OCI-LY7 (cell line): Measurements from ENCODE around the genes DAPK1 and SPIN1.

- PRO-cap: no peak
- RAMPAGE, long total RNA: no peak
These were observed 222.1 kb upstream of the TUT7 start for GRCh38 chr9:86576199-86576883.

DNA sequence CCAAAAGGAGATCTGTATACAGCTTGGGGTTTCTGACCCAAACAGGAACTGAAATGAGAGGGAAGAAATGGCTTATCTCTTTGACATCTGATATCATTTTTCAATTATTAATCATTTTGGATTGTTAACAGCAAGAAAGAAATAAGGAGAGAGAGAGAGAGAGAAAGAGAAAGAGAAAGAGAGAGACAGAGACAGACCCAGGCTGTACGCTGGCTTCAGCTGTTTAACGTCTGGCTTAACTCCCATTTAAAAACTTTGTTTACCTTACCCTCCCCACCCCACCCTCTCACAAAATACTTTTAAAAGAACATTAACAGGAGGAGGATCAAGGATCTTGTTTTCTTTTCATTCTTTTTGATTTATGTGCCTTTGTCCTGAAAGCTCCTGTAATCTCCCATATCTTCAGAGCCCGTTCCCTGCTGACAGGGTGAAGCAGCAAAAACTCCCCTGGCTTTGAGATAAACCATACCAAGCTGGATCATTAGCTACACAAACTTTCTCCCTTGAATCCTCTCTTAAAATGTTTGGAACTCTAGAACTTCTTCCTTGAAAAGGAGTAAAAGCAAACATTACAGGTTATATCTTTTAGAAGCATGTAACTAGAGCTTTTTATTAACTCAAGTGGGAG, 231.5 kb upstream of the TUT7 start:
- PRO-cap: no peak
- RAMPAGE, long total RNA: no peak

- PRO-cap: no peak
- RAMPAGE, long total RNA: no peak
These were observed 175.7 kb upstream of the GAS1 start for GRCh38 chr9:87122945-87123490.

- PRO-cap: no peak
- RAMPAGE, long total RNA: no peak
These were observed at the start of gene DAPK1 for GRCh38 chr9:87497340-87498191. Gene DAPK1, plus strand, starts transcription at chr9:87497867.

DNA sequence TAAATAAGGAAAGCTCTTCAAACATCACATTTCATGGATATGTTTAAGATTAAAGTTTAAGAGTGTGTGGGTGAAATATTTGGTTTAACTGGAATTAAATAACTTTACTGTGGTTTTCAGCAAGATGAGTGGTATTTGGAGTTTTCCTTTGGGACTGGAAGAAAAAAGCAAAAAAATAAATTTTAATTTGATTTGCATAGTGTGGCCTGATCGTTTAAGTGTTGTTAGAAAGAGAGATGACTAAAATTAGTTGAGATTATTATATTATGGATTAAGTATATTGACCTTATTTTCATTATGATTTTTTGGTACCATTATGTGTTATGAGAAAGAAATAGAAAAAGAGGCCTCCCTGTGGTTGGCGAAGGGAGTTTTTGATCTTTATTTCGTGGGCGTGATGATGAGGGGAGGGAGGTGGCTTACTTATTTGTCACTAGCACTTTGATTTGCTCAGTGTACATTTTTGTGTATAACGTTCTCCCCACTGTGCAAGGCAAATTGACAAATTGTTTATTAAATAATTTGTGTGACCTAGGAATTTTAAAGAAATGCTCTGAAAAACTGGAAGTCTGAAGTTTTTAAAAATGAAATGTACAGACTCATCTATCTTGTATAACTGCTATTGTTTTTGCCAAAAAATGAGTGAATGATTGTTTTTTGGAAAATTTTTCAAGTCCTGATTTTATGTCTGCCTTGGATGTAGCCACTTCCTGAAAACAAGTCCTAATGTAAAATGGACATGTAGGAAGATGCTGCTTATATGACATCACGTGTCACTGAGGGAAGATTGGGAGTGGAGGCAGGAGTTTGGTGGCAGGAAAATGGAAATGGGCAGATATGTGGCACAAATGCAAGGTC, 2.9 kb downstream of the DAPK1 start:
- PRO-cap: no peak
- RAMPAGE, long total RNA: no peak

DNA sequence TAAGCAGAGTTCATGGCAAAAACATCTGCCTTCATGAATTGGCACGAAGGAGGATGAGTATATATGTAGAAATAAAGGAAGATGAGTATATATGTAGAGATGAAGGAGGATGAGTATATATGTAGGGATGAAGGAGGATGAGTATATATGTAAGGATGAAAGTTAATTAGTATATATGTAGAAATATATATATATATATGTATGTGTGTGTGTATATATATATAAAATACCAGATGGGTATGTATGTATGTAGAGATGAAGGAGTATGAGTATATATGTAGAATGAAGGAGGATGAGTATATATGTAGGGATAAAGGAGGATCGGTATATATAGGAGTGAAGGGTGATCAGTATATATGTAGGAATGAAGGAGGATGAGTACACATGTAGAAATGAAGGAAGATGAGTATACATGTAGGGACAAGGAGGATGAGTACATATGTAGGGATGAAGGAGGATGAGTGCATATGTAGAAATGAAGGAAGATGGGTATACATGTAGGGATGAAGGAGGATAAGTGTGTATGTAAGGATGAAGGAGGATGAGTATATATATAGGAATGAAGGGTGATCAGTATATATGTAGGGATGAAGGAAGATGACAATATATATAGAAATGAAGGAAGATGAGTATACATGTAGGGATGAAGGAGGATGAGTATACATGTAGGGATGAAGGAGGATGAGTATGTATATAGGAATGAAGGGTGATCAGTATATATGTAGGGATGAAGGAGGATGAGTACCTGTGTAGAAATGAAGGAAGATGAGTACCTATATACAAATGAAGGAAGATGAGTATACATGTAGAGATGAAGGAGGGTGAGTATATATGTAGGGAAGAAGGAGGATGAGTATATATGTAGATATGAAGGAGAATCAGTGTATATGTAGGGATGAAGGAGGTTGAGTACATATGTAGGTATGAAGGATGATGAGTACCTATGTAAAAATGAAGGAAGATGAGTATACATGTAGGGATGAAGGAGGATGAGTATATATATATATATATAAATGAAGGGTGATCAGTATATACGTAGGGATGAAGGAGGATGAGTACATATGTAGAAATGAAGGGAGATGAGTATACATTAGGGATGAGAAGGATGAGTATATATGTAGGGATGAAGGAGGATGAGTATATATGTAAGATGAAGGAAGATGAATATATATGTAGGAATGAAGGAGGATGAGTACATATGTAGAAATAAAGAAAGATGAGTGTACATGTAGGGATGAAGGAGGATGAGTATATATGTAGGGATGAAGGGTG, 93.6 kb upstream of the CTSL start:
- PRO-cap: no peak
- RAMPAGE, long total RNA: no peak

DNA sequence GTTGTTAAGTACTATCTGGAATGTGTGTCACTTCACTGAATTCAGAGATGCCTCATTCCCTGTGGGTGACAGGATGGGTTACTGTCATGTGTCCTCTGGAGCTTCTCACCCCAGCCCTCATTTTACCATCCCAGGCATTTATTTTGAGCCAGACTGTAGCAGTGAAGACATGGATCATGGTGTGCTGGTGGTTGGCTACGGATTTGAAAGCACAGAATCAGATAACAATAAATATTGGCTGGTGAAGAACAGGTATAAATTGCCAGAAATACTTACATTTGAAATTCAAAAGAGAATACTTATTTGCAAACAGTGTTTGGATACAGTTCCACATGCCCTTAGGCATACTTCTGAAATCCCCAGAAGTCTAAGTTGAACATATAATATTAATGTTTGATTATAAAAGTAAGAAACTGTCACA, 4.3 kb downstream of the CTSL start:
- PRO-cap: no peak
- RAMPAGE, long total RNA: no peak

DNA sequence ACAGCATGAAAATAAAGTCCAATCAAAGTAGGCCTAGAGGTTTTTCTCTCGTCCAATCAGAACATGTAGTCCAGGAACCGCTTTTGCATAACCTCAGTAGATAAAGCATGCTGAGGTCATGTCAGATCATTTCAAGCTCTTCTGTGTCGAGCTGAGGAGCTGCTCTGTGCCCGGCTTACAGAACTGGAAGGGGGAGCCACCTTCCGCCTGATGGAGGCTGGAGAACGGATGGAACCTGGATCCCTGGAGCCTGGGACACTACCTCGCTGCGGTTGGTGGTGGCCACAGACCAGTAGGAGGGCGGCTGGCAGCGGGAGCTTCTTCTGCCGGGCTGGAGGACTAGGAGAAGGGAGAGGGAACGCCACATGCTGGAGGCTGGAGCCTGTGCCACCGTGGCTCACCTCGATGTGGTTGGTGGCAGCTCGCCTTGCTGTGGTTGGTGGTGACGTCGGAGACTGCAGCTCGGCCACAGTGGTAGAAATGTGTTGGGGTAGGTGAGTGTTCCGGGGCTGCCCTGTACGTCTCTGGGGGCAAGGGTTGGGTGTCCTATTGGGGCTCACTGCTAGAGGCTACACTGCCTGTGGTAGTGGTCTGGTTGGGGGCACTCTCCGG, 24.6 kb downstream of the SPATA31C2 start:
- PRO-cap: no peak
- RAMPAGE, long total RNA: no peak

GRCh38 chr9:88388157-88388527, at the start of gene SPIN1:
Gene SPIN1, plus strand, starts transcription at chr9:88388444.
- PRO-cap: bidirectional peak, plus-strand start at chr9:88388452, minus-strand start at chr9:88388227
- RAMPAGE, long total RNA: start-site peak on the plus strand at chr9:88388422-88388466, 95 and 18 reads in 2 replicates

GRCh38 chr9:88533715-88534886, 877 bp upstream of the NXNL2 start:
- PRO-cap: no peak
- RAMPAGE, long total RNA: no peak

- PRO-cap: no peak
- RAMPAGE, long total RNA: no peak
These were observed 49.0 kb downstream of the NXNL2 start for GRCh38 chr9:88583791-88584610.

- PRO-cap: no peak
- RAMPAGE, long total RNA: no peak
These were observed 70.5 kb downstream of the NXNL2 start for GRCh38 chr9:88605383-88606000.

- PRO-cap: no peak
- RAMPAGE, long total RNA: no peak
These were observed 211.7 kb downstream of the NXNL2 start for GRCh38 chr9:88746760-88747028.

DNA sequence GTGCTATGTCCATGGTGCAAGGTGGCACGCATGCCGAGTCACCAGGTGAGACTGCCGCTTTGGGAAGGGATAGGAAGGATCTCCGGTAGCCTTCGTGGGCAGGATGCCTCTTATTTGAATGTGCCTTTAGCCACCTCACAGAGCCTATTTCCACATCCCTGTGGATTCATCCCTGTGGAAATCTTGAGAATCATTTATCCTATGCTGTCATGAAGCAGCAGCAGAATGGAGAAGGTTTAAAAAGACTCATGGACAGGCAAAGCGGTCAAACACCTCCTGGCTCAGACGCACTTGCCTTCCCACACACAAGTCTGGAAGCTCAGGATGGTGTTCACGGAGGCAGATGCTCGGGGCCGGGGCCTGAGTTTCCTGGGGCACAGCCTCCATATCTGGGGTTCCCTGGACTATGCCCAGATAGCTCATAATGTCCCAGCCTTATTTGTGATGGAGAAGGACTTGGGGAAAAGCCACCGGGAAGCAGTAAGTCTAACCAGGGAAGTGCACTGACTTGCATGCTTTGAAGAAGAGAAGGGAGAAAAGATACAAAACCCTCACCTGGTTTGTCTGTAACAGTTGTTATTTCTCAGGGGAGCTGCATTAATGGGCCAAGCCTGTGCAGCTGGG, 3.1 kb downstream of the S1PR3 start:
- PRO-cap: no peak
- RAMPAGE, long total RNA: no peak

DNA sequence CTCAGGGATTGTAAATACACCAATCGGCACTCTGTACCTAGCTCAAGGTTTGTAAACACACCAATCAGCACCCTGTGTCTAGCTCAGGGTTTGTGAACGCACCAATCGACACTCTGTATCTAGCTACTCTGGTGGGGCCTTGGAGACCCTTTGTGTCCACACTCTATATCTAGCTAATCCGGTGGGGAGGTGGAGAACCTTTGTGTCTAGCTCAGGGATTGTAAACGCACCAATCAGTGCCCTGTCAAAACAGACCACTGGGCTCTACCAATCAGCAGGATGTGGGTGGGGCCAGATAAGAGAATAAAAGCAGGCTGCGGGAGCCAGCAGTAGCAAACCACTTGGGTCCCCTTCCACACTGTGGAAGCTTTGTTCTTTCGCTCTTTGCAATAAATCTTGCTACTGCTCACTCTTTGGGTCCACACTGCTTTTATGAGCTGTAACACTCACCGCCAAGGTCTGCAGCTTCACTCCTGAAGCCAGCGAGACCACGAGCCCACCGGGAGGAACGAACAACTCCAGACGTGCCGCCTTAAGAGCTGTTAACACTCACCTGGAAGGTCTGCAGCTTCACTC, 28.0 kb upstream of the CKS2 start:
- PRO-cap: no peak
- RAMPAGE, long total RNA: no peak

- PRO-cap: no peak
- RAMPAGE, long total RNA: no peak
These were observed 69.2 kb downstream of the SECISBP2 start for GRCh38 chr9:89387338-89387961.

- PRO-cap: no peak
- RAMPAGE, long total RNA: no peak
These were observed 86.9 kb downstream of the SECISBP2 start for GRCh38 chr9:89405101-89405792.

DNA sequence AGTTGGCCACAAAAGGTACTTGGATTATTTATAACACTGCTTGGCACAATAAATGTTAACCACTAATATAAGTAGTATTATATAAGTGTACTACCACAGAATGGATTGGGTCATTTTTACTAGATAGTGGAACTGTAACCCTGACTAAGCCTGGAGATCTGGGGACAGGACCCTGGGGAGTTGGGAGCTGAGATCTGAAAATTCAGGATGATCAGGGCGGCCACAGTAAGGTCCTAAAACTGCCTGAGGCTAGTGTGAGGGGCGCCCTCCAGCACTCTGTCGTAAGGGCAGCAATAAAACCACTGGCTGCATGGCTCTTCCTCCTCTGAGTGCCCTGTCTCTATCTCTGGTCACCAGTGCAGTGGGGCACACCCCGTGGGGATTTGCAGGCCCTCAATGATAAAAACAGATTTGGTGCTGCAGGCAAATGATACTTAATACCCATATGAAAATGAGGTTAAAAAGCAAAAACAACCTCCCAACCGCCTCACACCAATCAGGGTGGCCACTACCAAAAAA, 65.7 kb downstream of the SEMA4D start:
- PRO-cap: no peak
- RAMPAGE, long total RNA: no peak

DNA sequence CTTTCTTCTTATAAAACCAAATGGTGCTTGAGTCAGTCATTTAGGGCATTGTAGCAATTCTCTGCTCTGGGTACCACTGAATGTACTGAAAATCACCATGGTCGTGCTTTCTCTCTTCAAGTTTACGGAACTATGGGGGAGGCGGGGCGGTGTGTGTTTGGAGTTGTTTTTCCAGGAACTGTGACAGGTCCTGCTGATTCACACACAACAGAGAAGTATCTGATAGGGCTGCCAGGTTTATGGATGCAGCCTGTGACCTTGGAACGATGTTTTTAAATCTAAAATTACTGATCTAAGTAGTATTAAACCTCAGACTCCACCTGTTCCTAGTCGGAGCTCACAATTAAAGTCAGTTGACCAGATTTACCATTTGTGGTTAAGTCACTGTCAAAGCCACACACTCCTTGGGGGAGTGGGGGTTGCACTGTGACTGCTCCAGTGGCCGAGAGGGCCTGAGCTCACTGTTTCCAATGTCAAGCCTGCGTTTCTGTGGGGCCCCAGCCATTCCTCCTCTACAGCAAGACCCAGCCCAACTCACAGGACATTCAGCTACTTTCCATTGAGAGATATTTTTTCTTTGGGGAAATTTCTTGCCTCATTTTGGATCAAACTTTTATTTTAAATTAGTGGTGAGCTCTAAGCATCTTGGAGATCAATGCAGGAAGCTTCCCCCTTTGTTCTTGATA, 44.4 kb downstream of the GADD45G start:
- PRO-cap: no peak
- RAMPAGE, long total RNA: no peak

DNA sequence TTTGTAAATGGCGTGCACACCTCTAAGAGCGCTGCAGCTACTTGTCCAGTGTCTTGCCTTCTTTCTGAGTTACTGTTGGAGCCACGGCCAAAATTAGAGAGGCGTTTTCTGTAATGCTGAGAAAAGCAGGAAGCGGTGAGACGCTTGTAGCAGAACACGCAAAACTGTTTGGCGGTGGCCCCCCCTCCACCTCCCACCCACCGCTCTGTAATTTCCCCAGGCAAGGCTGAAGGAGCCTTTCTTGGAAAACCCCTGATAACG, 96.4 kb downstream of the GADD45G start:
- PRO-cap: no peak
- RAMPAGE, long total RNA: no peak